Psoas muscle (tissue), 2 donors: Measurements from ENCODE around the genes SH2B3 and MAPKAPK5.

GRCh38 chr12:110317696-110318490 is 36.8 kb downstream of the ATP2A2 start:
- PRO-cap, 2 experiments = no peak in any of the 2 experiments

- PRO-cap, 2 experiments = no peak in any of the 2 experiments
Observed at GRCh38 chr12:110567102-110567627, 16.0 kb downstream of the PPTC7 start.

DNA sequence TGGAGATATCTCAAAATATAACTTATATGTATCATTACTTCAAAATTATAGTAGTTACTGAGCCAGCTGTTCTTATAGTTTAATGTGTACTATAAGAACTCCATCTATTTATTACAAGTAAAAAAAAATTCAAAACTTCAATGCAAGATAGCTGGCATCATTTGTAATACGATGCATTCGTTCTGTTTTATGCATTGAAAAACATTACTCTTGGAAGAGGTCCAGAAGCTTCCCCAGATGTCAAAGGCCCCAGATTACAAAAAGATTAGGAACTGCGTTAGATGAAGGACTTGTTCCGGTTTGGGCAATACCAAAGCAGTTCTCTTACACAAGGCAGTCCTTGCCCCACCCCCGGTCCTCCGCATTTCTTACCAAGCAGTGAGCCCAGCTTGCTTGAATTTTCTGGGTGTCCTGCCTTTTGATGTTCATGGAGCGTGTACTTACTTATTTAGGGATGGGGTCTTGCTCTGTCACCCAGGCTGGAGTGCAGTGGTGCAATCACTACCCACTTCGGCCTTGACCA is 4.8 kb upstream of the HVCN1 start:
- PRO-cap, 2 experiments = no peak in any of the 2 experiments

- PRO-cap, 2 experiments = no peak in any of the 2 experiments
Observed at GRCh38 chr12:110719380-110719945, 23.2 kb downstream of the PPP1CC start.

GRCh38 chr12:110741172-110741848 is 1.4 kb downstream of the PPP1CC start:
- PRO-cap, 2 experiments = no peak in any of the 2 experiments

DNA sequence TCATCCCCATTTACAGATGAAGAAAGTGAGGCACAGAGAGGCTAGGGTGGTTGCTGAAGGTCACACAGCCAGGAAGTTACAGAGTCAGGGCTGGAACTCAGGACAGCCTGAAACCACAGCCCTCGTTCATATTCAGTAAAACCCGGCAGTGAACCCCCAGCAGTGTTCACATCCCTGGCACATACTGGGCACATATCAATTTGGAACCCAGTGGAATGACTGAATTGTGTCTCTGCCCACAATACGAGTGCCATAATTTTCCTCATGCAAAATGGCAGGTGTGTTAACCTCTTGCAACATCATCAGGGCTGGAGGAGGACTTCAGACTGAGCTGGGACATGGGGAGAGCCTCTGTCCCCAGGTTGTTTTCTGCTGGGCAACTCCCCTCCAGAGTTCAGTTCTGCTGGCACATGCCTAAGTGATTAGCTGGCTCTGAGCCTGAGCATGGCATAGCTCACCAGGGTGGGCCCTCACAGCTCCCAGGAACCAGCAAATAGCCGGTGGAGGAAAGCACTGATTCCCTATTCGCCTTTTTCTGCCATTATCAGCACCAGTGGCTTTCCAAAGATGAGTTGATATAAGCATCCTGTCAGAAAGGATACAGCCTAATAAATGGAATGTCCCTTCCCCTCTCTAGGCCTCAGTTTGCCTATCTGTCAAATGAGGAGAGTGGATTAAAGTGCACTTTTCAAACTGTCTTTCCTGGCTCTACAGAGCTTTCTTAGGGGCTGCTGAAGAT is 2.2 kb upstream of the PPP1CC start:
- PRO-cap, 2 experiments = no peak in any of the 2 experiments

- PRO-cap, 2 experiments = no peak in any of the 2 experiments
Observed at GRCh38 chr12:110780504-110780868, 37.8 kb upstream of the PPP1CC start.

DNA sequence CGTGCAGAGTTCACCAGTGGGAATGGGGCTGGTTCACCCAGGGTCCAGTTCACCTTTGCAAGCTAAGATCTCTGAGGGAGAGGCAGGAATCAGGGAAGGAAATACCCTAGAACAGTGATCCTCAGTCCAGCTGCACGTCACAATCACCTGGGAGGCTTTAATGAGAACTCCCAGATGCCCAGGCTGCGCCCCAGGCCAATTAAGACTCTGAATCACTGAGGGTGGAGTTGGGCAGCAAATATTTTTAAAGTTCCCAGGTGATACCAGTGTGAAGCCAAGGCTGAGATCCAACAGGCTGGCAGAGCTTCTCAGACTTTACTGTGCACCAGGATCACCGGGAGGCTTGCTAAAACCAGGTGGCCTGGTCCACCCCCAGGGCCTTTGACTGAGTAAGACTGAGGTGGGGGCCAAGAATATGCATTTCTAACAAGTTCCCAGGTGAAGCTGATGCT is 23.8 kb downstream of the MYL2 start:
- PRO-cap, 2 experiments = no peak in any of the 2 experiments

DNA sequence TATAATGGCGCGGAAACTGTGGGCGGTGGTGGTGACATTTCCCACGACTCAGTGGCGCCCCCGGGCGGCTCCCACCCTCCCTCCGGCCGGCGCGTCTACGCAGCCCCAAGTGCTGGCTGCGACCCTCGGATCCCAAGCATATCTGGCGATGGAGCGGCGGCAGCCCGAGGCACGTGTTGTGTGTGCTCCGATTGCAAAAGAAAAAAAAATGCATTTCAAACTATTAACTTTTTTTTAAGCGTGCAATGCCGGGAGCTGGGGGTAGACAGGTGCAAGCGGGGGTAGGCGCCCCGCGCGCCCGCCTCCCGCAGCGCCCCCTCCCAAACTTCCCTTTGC is 664 bp upstream of the CUX2 start:
- PRO-cap, 2 experiments = no peak in any of the 2 experiments

- PRO-cap, 2 experiments = no peak in any of the 2 experiments
Observed at GRCh38 chr12:111036870-111037598, 3.1 kb downstream of the CUX2 start.

GRCh38 chr12:111405205-111406275 is at the start of gene SH2B3:
SH2B3 (plus strand) TSS chr12:111405923.
- PRO-cap, 2 experiments = peak in 2 of 2 experiments; most common plus-strand start chr12:111405923 (in 1); most common minus-strand start chr12:111405756 (in 2)

DNA sequence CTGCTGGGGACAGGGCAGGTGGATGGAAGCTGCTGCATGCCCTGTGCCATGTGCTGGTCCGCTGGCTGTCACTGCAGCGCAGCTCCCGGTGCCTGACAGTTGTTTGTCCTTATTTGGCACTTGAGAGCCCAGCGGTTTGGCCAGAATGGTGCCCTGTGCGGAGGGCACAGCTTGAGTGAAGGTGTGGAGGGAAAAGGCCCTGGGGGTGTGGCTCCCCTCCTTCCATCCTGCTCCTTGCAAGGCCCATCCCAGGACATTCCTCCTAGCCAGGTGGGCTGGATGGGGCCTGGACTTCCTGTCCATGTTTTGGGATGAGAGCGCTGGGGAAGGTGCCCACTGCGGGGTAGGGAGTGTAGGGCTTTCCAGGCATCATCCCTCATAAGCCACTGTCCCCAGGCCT is 30.3 kb downstream of the SH2B3 start:
- PRO-cap, 2 experiments = no peak in any of the 2 experiments

GRCh38 chr12:111436513-111437359 is 31.0 kb downstream of the SH2B3 start:
- PRO-cap, 2 experiments = no peak in any of the 2 experiments

GRCh38 chr12:111518013-111518554 is 81.0 kb downstream of the ATXN2 start:
- PRO-cap, 2 experiments = no peak in any of the 2 experiments

- PRO-cap, 2 experiments = no peak in any of the 2 experiments
Observed at GRCh38 chr12:111600194-111600558, 1.1 kb upstream of the ATXN2 start.

DNA sequence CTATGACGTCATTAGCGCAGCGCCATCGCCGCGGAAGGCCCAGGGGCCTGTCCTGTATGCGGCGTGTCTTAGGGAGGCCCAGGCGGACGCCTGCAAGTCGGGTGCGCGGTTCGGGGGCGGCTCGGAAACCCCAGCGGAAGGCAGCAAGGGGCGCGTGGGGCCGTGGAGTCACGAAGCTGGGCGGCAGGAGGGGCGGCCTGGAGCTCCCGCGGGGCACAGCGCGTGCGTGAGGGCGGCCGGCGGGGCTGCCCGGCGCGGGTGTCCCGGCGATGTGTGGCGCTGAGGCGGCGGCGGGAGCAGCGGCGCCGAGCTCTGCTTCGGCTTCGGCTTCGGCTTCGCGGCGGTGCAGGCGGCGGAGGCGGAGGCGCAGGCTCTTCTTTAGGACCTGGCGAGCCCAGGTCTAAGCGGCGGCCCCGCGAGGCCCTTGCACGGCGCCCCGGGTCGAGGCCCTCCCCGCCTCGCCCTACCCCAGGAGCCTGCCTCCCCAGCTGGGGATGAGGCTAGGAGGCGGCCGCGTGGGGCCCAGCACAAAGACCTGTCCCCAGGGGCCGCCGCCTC is at the start of gene MAPKAPK5:
Gene MAPKAPK5, plus strand, starts transcription at position 261 of the 558 bp plus-strand sequence.
- PRO-cap, 2 experiments = peak in 2 of 2 experiments; most common plus-strand start position 95 of the sequence (in 1)

GRCh38 chr12:111851490-111852165 is 9.6 kb downstream of the MAPKAPK5 start:
- PRO-cap, 2 experiments = no peak in any of the 2 experiments

DNA sequence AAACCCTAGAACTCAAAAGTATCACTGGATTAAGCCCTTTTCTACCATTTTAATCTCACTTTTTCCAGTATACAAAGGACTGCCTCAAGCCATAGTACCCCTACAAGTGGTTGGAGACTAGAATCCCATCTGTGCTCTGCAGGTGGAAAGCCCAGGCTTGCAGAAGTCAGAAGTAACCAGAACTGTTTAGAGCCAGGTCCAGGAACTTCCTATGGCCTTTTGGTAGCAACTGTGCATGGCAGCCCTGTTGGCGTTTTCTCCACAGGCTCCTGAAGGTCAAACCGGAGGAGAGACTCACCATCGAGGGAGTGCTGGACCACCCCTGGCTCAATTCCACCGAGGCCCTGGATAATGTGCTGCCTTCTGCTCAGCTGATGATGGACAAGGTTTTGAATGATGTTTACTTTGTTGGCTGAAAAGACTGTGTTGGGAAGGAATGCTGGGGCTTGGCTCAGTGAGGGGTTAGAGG is 43.7 kb downstream of the MAPKAPK5 start:
- PRO-cap, 2 experiments = no peak in any of the 2 experiments

- PRO-cap, 2 experiments = no peak in any of the 2 experiments
Observed at GRCh38 chr12:112005688-112006406, 7.1 kb downstream of the TMEM116 start.

DNA sequence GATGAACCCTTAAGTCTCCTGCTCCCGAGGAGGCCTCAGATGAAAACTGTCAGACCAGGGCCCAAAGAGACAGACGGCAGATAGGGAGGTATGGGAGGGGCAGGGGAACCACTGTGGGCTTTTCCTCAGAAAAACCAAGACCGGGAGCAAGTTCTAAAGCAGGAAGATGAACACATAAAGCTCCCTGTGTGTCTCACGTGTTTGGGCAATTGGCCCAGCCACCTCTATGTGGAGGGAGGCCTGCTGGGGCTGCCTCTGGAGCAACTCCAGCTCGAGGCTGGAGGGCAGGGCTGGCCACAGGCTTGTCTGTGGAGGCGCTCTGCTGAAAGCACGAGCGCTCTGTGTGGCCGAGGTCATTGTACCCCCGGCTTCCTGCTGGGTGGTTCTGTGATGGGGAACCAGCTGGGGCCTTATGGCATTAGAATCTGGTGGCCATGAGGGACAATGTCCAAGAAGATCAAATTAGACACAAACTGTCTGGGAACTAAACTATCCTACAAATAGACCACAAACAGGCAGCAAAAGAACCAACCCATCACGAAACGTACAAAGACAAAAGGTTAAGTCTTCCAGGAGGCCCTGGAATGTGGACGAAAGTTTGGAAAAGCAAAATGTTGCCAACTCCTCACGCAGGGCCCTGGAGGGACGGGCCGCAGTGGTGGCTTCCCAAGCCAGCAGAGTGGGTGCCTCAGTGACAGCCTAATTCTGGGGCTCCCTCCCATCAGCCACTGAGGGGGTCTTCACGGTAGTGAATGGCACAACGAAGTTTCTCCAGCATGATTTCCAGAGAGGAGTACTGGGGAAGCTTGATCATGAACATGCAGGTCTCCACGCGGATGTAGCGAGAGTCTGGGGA is 36.5 kb downstream of the TRAFD1 start:
- PRO-cap, 2 experiments = no peak in any of the 2 experiments